Measurements from ENCODE around the genes DUSP8, TNNI2 and TH.

- RRBS: no CpG with 5 or more reads among the region's 21 CpGs
These were observed 2.2 kb downstream of the BRSK2 start for GRCh38 chr11:1391908-1392432.

DNA sequence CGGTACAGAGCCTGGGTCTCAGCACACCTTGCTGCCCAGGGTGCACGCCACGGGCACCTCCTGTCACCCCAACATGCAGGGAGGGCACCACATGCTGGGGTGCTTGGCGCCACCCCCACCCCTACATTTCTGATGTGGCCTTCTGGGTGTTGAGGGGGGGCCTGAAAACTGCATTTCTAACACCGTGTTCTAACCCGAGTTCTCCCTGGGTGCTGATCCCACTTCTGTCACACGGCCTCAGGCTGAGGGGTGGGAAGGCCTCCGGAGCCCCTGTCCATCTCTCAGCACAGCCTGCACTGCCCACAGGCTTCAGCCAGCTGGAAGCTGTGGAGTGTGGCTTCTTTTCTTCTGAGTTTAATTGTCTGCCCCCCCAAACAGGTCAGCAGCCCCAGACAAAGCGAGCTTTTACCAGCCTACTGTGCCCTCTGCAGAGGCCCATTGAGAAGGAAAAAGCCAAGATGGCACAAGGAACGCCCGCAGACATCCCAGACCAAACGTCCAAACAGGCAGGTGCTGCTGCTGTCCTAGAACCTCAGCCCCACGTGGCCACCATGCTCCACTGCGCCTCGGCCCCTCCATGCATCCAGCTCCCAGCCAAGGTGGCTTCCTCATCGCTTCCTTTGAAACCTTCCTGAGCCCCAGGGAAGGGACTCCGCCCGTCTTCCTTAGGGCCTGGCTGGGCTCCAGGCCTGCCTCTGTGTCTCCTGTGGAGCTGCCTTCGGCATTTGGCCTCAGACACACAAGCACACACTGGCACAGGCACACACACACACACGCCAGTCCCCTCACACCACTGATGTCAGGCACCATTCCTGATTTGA is 1.8 kb downstream of the MOB2 start:
- RRBS: no CpG with 5 or more reads among the region's 20 CpGs

DNA sequence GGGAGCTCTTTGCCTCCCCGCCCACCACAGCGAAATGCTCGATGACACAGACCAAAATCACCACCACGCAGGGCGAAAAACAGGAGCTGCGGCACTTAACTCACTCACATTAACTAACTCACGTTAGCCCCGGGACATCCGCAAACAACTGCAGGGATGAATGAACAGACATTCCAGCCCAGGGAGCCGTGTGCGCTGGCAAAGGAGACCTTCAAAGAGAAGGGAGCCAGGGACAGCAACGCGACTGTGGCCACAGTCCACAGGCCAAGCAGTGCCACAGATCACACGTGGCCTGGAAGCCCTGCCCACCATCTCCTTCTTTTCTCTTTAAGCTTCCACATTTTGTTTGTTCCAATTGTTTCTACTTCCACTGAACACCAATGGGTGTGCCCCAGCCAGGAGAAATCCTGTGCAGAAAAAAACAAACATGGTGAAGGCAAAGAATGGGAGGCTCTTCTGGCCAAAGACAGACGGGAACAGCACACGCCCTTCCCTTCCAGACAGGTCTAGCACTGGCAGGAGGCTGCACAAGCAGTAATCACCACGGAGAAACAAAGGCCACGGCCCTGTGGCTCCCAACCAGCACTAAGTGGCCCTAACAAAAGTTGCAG is 39.2 kb downstream of the DUSP8 start:
- RRBS: no CpG with 5 or more reads among the region's 18 CpGs

- RRBS: 2% methylated on average over 107 of the region's 186 CpGs
These were observed at the start of gene DUSP8 for GRCh38 chr11:1571822-1572947. Gene DUSP8, minus strand, starts transcription at chr11:1572271.

DNA sequence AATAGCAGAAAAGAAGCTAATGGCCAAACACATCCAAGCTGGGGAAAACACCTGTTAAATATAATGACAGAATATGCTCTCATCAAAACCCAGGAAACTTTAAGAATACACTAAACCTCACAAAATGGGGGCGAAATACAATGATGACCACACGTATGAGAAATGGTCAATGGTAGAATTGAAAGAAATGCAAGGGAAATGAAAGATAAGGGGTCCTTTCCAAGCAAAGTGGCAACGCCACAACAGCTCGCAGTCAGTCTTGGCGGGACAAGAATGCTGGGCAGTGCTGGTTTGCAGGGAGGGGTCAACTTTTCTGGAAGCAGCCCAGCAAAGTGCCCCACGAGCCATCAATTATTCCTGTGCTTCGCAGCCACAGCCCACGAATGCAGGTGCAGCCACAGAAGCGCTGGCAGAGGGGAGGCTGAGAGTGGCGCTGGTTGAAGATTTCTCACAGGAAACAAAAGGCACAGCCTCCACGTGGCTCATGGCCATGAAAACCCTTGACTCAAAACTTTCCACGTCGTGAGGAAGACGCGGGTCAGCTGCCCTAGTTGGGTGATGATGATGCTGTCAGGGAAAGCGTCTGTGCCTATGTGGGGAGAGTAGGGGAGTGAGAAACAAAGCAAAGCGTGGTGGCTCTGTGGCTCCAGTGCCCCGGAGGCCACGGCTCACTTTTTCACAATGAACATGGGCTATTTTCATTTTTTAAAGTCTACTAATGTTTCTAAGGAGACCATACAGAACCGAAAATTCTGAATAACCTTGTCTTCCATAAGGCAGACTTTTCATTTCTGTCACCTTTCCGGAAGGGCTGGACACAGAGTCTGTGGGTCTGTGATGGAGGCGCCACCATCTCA is 33.2 kb downstream of the KRTAP5-5 start:
- RRBS: no CpG with 5 or more reads among the region's 22 CpGs

DNA sequence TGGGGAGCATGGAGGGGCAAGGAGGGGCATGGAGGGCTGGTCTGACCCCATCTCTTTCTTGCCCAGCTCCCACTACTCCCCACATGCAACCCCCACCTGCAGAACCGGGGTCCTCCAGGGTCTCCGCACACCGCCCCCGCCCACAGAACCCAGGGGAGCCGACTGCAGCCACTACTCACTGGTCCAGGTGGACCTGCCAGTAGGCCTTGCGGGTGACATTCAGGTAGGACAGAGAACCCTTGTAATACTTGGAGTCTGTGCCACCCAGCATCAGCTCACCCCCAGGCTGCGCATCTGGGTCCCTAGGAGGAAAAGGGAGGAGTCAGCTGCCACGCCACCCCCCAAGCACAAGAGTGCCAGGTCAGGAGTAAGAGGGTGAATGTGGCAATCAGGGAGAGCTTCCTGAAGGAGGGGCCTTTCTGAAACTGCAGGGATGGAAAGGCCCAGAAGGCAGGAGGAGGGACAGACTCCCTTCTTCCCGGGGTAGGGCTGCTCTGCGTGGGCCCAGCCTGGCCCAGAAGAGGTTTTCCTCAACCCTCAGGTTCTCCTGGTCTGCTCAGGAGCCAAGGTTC is 4.4 kb upstream of the IFITM10 start:
- RRBS: no CpG with 5 or more reads among the region's 10 CpGs

DNA sequence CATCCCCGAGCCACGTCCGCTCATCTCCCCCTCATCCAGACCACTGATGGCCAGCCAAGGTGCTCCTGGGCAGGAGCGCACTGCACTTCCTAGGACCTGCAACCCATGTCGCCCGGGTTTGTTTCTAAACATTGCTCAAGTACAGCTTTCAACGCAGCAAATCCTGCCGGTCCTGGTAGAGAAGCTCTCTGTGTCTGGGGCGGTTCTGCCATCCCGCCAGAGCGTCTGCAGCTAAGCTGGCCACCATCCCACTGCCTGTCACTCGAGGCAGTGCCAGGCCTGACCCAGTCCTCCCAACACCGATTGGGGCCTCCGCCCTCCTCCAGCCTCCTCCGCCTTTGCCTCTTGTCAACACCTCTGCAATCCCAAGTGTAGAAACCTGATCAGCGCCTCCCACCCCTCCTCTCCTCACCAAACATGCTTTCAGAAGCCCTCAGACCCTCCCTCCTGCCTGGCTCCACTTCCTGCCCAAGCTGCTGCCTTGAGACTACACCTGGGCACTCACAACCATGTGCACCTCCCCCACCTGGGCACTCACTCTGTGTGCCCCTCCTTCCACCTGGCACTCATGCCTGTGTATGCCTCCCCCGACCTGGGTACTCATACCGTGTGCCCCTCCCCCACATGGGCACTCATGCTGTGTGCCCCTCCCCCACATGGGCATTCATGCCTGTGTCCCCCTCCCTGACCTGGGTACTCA is 5.3 kb upstream of the IFITM10 start:
- RRBS: no CpG with 5 or more reads among the region's 18 CpGs

GRCh38 chr11:1838569-1839079 is at the start of gene TNNI2:
Gene TNNI2, plus strand, starts transcription at chr11:1838981.
- RRBS: 100% methylated on average over 2 of the region's 28 CpGs

DNA sequence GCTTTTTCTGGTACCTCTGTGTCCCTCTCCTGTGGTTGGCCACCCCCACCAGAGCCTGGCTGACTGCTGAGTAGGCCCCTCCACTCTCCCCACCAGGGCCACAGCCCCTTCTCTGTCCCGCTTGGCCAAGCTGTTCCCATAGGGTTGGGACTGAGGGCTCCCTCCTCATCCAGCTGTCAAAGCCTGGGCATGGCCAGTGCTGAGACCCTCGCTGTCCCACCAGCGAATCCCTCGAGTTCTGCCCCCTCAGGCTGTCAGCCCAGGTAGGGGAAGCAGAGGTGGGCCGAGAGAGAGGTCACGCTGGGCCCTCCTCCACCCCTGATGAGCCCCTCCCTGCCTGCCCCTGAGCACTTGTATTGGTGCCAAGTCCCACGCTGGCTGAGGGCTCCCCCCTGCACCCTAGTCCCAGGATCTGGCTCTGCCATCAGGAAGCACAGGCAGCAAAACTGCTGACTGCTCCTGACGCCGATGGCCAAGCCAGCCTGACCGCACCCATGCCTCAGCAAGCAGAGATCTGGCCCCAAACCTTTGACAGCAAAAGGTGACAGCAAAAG is 3.4 kb downstream of the PRR33 start:
- RRBS: no CpG with 5 or more reads among the region's 10 CpGs

- RRBS: no CpG with 5 or more reads among the region's 22 CpGs
These were observed 8.1 kb upstream of the MRPL23 start for GRCh38 chr11:1938988-1939535.

DNA sequence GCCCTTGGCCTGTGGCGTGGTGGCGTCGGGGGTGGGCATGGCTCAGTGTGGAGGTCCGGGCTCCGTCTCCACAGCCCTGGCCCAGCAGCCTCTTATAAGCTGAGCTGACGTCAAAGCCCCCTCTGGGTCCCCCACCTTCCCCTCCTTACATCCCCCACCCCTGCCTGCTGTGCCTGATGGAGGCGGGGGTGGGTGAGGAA is at the start of gene TH:
TH (minus strand) TSS at position 68 of the 200 bp plus-strand sequence.
- RRBS: no CpG with 5 or more reads among the region's 7 CpGs

DNA sequence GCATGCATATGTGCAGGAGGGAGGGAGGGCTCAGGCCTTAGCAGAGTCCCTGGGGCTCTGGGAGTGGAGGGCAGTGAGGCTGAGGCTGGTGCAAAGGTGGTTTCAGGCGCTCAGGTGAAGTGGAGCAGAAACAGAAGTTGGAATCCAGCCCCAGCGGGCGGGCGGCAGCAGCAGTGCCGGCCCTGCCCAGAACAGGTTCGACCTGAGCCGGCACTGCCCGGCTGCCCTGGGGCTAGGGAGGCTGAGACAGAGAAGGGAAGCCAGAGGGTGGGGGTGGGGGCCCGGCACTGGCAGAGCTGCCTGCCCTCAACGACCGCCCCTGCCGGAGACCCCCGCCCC is 13.4 kb downstream of the ASCL2 start:
- RRBS: 75% methylated on average over 4 of the region's 13 CpGs

DNA sequence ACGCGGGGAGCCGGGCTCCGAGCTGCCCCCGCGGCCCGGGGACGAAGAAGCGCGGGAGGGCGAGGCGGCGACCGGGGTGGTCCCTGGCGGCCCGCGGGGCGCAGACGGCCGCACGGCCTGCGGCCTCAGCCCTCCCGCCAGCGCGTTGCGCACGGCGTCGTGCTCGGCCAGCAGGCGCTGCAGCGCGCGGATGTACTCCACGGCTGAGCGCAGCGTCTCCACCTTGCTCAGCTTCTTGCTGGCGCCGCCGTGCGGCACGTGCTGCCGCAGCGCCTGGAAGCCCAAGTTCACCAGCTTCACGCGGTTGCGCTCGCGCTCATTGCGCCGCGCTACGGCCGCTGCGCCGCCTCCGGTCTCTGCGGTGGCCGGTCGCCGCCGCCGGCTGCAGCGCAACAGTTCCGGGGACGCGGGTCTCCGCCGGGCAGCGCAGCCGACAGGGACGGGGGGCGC is 516 bp downstream of the ASCL2 start:
- RRBS: 4% methylated on average over 5 of the region's 73 CpGs

- RRBS: no CpG with 5 or more reads among the region's 8 CpGs
These were observed 5.2 kb downstream of the TSPAN32 start for GRCh38 chr11:2307030-2307340.

- RRBS: no CpG with 5 or more reads among the region's 10 CpGs
These were observed 2.7 kb upstream of the CD81 start for GRCh38 chr11:2374467-2374802.

GRCh38 chr11:2375084-2375944 is 1.8 kb upstream of the CD81 start:
- RRBS: no CpG with 5 or more reads among the region's 10 CpGs

- RRBS: no CpG with 5 or more reads among the region's 9 CpGs
These were observed 9.5 kb downstream of the CD81 start for GRCh38 chr11:2386594-2386970.

DNA sequence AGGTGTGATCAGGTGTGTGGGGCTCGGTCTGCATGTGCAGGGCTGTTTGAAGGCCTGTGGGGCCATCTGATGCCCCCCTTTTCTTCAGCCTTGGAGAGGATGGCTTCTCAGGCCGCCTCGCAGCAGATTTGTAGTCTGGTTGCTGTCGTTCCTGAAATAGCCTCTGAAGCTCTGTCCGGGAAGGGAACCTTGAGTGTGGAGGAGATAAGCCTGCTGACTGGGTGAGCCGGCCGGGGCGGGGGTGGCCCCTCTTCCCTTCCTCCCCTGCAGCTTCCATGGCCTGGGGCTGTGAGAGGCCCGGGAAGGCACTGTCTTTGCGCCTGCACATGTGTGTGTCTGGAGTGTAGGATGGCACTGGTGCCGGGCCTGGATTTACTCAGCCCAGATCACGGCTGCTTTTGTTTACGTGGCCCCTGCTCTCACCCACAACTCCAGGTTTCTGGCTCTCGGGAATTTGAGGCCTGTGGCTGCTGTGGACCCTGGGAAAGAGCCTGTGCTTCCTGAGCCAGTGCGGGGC is 16.4 kb downstream of the KCNQ1 start:
- RRBS: 62% methylated on average over 5 of the region's 15 CpGs

GRCh38 chr11:2693578-2693766 is 192.1 kb downstream of the CDKN1C start:
- RRBS: no CpG with 5 or more reads among the region's 4 CpGs

DNA sequence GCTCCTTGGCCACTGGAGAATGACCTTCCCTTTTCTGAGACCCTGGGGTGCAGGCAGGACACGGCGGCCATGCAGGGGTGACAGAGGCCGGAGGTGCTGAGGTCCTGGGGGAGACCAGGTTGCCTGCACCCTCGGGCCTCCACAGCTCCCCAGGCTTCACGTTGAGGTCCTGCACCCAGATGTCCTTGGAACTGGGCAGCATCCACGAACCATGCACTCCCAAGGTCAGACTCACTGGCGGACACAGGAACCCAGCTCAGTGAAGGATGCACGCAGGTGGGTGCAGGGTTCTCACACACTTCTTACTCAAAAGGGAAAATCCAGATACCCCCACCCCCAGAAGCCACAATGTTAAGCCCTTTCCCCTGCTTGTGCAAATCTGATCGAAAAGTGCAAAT is 13.9 kb upstream of the PHLDA2 start:
- RRBS: no CpG with 5 or more reads among the region's 9 CpGs

Measured in GM12891 (cell line).